Vein endothelial cell (primary cell): ENCODE measurements around a stretch of chr18.

DNA sequence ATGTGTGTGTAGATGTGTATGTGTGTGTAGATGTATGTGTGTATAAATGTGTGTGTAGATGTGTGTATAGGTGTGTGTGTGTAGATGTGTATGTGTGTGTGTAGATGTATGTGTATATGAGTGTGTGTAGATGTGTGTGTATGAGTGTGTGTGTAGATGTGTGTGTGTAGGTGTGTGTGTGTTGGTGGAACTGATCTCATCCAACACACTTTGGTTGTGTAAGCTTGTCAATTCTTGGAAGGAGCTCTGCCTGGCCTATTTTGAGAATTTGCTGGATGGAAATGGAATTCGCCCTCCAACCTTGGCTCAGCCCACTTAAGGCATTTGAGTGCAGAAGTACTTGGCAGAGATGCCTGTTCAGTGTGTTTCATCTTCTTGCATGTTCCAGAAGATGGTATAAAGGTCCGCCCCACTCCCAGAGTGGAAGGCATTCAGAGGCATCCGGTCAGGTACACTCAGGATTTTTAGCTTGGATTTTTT, 61.4 kb upstream of the TXNDC2 start:
- CAGE, long polyA plus RNA, result no peak

DNA sequence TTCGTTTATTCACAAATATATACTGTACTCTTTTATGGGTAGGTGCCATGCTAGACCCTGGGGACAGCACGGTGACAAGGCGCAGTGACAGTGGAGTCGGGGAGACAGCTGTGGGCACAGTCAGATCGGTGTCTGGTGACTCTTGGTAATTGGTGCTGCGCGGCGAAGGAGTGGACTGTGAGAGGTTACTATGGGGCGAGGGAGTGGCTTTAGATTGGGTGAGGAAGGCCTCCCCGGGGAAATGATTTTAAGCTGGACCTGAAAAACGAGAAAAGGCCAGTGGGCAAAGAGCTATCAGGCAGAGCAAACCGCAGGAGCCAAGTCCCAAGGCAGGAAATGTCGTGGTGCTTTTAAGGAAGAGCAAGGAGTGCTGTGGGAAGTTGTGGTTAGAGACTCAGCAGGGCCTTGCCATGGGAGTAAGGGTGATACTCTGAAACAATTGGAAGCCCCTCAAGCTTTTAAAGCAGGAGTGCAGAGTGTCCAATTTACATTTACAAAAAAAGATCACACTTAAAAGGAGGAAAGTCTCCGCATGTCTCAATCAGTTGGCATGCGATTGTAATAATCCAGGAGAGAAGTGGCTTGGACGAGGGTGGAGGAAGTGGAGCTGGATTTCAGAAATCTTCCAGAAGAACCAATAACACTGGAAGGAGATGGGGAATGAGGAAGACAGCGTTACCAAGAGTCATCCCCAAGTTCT, 36.1 kb upstream of the TXNDC2 start:
- CAGE, long polyA plus RNA, result no peak

- CAGE, long polyA plus RNA, result no peak
These were observed 602 bp upstream of the VAPA start for GRCh38 chr18:9913215-9913613.

DNA sequence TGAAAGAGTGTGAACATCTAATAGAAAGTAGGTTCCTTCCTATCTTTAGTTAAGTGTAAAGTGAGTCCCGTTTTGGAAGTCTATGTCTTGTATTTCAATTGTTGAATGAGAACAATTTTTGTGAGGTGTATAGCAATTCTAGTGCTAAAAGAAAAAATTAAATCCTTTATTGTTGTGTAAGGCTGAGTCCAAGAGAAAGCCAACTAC, 1.6 kb downstream of the VAPA start:
- CAGE, long polyA plus RNA, result no peak

DNA sequence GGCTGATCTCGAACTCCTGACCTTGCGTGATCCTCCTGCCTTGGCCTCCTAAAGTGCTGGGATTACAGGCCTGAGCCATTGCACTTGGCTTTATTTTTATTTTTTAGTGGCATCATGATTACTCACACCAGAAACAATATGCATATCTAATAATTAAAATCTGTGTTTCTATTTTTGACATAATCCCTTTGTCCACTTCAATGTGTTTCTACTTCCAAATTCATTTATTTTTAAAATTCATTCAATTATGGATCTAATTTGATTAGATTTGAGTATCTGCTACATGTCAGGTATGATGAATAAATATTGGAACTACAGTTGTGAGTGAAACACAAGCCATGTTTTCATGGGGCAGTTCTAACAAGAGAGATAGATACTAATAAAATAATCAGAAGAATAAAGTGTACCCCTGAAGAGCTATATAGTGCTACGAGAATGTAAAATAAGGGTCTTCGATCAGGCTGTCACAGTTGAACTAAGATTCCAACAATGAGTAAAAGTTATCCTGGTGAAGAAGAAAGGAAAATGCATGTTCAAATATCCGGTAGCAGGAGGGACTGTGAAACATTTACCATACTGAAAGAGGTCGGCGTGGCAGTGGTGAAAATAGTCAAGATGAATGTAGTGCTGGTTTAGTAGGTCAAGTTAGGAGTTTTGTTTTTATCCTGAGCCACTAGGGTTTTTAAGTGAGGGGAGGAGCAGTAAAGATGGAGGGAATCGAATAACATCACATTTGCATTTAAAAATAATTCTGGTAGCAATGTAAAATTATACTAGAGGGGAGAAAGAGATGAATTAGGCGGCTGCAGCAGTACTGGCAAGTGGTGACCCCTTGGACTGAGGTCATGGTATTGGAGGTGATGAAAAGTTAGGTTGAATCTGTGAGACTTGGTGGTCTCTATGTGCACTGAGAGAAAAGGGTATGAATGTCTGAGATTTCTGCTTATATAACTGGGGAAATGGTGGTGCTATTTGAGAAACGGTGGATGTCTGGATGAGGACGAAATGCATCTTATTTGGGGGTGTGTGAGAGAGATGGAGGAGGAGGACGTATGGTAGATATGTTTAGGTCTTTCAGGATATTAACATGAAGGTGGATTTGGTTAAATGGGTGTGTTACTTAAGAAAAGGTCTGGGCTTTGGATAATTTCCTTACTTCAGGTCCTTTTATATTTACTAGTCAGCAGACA, 5.7 kb downstream of the VAPA start:
- CAGE, long polyA plus RNA, result no peak

GRCh38 chr18:9949240-9950224, 35.7 kb downstream of the VAPA start:
- CAGE, long polyA plus RNA, result no peak

GRCh38 chr18:9968156-9968575, 54.4 kb downstream of the VAPA start:
- CAGE, long polyA plus RNA, result no peak

DNA sequence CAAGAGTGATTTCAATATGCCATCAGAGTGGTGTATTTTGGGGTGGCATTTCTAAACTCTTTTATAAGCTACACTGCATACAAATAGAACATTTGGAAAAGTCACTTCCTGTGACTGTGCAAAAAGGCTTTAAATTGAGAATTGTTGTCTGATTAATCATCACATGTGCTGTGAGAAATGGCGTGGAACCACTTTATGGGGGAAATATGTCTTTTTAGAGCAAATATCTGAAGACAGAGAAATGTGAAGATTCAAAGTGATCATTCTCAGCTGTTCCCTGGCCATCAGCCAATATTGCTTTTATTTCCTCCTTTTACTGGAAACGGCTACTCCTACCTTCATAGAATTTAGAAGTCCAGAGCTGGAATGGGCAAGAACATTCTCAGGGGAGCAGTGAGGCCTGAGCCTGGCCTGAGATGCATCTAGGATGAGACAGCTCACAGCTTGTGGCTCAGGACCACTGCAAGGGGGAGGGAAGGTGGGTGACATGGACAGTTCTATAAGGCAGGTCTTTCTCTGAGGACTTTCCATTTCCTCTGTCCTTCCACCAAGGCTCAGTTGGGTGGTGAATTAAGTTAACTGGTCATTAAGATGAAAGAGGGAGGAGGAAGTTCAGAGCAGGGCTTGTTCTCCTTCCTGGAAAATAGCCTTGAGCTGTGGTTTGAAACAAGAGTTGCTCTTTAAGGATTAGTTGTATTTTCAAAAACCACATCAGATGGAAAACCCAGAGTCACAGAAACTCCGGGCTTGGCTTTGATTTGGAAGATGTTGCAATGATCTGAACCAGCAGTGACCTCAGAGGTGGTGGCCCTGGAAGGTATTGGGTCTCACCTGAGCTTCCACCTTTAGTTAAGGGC, 144.2 kb downstream of the VAPA start:
- CAGE, long polyA plus RNA, result no peak

DNA sequence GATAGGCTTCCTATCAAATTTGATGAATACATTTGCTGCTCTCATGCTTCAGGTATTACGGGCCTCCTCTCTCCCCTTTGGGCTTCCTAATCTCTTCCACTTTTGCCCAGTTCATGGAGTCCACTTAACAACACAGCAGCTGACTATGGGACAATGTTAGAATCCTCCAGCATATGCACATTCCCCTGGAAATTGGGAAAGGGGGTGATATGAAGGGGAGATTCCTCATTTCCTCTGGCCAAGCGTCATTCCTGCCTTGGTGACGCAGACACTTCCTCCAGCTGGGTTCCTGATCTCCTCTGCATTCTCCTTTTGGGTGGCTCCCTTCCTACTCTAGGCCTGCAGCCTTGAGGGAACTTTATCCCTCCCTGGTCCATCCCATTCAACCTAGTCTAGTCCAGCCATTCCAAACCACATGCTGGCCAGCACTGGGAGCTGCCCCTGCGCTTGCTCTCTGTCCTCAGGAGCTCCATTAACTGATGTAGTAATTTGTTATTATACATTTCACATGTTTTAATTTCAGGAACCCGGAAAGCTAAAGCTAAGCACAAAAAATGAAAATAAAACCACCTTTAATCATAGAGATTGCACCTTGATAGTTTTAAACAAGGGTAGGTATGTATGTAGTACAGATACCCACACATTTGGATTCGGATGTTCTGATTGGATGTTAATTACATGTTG, 216.8 kb downstream of the VAPA start:
- CAGE, long polyA plus RNA, result no peak

GRCh38 chr18:10374426-10375058, 79.9 kb upstream of the APCDD1 start:
- CAGE, long polyA plus RNA, result no peak

GRCh38 chr18:10400414-10400978, 53.9 kb upstream of the APCDD1 start:
- CAGE, long polyA plus RNA, result no peak

DNA sequence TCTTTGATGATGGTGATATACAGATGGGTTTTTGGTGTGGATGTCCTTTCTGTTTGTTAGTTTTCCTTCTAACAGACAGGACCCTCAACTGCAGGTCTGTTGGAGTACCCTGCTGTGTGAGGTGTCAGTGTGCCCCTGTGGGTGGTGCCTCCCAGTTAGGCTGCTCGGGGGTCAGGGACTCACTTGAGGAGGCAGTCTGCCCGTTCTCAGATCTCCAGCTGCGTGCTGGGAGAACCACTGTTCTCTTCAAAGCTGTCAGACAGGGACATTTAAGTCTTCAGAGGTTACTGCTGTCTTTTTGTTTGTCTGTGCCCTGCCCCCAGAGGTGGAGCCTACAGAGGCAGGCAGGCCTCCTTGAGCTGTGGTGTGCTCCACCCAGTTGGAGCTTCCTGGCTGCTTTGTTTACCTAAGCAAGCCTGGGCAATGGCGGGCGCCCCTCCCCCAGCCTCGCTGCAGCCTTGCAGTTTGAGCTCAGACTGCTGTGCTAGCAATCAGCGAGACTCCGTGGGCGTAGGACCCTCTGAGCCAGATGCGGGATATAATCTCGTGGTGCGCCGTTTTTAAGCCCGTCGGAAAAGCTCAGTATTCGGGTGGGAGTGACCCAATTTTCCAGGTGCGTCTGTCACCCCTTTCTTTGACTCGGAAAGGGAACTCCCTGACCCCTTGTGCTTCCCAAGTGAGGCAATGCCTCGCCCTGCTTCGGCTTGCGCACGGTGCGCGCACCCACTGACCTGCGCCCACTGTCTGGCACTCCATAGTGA, 52.2 kb downstream of the NAPG start:
- CAGE, long polyA plus RNA, result no peak

GRCh38 chr18:10950804-10951511, 198.4 kb downstream of the PIEZO2 start:
- CAGE, long polyA plus RNA, result no peak

GRCh38 chr18:11119495-11119961, 29.8 kb downstream of the PIEZO2 start:
- CAGE, long polyA plus RNA, result no peak

GRCh38 chr18:11146541-11146888, 2.9 kb downstream of the PIEZO2 start:
- CAGE, long polyA plus RNA, result no peak

- CAGE, long polyA plus RNA, result no peak
These were observed 217.0 kb upstream of the PIEZO2 start for GRCh38 chr18:11366289-11366825.

- CAGE, long polyA plus RNA, result no peak
These were observed 32.7 kb upstream of the CHMP1B start for GRCh38 chr18:11818583-11818913.

DNA sequence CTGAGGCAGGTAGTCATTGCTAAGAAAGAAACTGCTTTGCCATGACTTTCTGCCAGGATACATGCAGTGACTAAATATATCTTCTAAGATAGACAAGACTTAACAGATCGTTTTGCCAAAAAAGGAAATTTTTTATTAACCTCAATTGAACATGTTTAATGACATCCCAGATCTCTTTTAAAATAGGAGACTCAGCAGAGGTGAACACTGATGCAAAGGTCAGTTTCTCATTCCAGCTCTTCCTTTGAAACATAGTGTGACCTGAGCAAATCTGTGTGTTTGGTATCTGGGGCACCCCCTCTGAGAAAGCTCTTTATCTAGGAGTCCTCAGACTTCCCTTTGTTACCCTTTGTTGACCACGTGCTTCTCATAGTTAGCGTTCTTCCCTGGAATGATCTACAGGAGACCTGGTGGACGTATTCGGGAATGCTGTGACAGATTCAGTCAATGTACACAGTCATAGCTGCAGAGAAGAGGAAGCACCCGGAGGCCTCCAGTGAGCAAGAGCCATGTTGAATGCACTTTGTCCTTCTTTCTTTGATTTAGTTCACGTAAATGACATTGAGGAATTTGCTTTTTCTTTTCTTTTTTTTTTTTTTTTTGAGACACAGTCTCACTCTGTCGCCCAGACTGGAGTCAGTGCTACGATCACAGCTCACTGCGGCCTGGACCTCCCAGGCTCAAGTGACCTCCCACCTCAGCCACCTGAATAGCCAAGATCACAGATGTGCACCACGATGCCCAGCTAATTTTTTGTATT, 10.7 kb upstream of the CHMP1B start:
- CAGE, long polyA plus RNA, result no peak

- CAGE, long polyA plus RNA, result no peak
These were observed 20.4 kb downstream of the MPPE1 start for GRCh38 chr18:11887812-11888079.

DNA sequence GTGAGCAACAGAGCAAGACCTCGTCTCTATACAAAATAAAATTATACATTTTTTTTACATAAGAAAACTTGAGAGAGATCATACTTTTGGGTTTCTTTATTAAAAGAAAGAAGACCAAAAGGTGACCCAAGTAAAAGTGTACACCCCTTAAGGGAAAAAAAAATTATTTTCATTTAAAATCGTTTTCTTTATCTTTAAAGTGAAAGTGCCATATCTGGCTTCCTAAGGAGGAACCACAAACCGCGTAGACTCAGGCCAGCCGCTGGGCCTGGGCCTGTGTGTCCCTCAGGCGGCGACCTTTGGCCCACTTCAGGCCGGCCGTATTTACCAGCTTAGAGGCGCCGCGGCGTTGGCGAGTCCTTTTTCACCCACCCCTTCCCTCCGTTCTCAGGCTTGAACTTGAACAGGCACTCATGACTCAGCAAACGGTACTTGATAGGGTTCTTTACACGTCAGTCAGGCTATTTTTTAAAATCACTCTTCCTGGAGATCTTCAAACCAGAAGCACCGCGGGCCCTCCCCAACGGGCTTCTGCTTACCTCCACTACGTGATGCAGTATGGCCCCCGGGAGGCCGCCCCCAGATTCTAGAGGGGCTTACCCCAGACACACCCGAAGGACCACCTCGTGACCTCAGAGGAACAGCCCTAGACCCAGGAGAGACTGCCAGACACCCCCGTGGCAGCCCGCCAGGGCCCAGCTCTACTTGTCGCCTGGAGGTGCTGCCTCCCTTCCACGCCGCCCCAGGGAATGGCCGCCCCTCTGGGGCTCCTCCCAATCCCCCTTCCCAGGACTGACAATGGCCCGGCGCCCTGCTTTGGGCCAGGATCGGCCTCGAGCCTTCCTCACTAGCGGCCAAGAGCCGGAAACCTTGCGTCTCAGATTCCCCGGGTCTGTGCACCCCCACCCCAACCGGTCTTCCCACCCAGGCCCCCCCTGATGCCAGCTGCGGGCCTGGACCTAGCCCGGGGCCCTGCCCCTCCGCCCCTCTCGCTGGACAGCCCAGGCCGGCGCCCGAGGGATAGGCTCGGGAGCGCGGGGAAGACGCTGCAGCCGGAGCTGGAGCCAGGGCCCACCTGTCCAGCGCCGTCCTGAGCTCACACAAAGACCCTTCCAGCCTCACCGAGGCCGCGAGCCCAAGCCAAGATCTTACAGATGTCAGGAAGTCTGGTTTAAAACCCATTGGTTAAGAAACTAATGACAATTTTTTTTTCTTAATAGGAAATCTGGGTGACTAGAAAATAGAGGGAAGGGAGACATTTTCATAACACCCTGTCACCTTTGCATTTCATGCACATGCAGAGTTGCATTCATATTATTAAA, 33.8 kb upstream of the IMPA2 start:
- CAGE, long polyA plus RNA, result no peak